ENCODE results near the genes HSD11B2 and NUTF2.

GRCh38 chr16:66710408-66710829, 13.9 kb upstream of the CMTM4 start:
- PRO-cap: no peak

- PRO-cap: no peak
Observed at GRCh38 chr16:66905497-66906168, 13.1 kb downstream of the CDH16 start.

DNA sequence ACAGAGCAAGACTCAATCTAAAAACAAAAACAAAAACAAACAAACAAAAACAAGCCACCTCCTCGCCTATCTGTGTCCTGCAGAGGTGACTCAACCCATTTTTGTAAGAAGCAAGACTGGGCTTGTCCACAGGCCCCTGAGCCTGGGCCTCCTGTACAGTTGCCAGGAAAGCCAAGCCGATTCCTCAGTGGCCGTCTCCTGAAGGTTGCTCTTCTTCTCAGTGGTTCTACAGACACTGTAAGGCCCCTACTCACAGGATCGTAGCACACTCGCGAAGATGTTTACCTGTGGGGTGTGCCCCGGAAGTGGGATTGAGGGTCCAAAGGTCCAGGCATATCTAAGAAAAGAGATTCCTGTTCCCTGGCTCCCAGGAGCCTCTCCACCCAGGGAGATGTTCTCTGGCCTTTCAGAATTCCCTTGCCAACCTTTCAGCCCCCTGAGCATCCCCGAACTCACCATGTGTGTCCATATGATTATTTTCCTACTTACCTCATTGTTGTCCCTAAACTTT, 7.6 kb upstream of the CES3 start:
- PRO-cap: no peak

DNA sequence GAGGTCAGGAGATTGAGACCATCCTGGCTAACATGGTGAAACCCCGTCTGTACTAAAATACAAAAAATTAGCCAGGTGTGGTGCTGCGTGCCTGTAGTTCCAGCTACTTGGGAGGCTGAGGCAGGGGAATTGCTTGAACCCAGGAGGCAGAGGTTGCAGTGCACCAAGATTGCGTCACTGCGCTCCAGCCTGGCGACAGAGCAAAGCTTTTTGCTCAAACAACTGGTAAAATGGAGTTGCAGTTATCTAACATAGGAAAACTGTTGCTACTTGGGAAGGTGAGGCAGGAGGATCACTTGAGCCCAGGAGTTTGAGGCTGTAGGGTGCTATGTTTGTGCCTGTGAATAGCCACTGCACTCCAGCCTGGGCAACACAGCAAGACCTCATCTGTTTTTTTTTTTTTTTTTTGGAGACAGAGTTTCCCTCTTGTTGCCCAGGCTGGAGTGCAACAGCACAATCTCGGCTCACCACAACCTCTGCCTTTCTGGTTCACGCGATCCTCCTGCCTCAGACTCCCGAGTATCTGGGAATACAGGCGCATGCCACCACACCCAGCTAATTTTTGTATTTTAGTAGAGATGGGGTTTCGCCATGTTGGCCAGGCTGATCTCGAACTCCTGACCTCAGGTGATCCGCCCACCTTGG, 14.3 kb upstream of the PHAF1 start:
- PRO-cap: no peak

DNA sequence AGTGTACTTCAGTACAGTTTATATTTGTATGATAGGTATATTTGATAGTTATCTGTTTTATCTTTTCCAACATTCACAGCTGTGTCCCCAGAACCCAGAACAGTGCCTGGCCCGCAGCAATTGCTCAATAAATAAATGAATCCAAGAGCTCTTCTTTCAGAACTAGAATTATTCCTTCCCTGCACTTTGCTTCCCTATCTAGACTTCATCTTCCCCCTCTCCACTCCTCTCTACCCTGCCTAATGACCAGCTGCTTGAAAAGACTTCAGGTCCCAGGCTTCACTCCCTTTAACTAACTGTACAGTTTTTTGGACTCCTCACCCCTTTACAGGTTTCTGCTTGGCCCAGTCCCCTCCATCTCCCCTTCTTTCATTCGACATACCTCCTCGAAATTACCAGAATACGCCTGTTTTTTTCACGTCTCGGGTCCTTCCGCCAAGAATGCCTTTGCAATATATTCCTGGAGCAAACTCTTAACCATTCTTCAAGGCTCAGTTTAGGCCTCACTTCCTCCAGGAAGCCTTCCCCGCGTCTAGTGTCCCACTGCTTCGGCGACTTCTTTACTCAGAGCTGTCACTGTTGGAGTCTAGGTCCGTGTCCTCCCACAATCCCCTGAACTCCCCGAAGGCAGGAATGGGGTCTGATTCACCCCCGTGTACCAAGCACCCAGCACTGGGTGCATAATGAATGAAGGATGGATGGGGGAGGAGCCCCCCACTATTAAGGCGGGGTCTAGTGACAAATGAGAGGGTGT, 706 bp downstream of the MATCAP1 start:
- PRO-cap: bidirectional peak, plus-strand start outside the sequence, minus-strand start at position 682 of the sequence

DNA sequence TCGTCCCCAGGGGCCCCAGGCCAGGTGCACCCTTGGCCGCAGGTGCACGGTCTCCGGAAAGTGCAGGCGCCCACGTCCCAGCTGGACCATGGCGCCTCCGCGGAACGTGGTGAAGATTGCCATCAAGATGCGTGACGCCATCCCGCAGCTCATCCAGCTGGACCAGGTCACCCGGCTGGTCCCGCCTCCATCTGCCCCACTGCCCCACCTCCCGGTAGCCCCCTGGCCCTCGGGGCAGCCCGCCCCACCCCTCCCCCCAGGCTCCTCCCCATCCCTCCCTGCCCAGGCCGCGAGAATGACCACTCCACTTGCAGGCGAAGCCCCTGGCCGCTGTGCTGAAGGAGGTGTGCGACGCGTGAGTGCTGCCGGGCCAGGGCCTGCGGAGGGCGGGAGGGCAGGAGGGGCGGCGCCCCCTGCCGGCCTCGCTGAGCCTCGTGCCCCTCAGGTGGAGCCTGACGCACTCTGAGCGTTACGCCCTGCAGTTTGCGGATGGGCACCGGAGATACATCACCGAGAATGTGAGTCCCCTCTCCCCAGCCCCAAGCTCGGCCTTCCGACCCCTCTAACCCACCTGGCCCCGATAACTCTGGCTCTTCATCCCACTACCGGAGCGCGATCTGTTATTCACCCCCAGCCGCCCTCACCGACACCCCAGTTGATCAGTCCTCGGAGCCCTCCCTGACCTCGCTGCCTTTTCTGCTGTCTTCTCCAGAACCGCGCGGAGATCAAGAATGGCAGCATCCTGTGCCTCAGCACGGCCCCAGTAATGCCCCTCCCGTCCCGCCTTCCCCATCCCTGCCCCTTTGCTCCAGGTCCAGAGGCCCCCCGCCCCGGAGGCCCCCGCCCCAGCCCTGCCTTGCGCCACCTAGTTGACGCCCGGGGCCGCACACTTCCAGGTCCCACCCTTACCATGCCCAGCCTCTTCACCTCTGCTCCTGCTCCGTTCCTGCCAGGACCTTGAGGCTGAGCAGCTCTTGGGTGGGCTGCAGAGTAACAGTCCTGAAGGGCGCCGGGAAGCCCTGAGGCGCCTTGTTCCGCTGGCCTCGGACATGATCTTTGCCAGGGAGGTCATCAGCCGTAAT, 649 bp downstream of the ELMO3 start:
- PRO-cap: no peak

- PRO-cap: bidirectional peak, plus-strand start at chr16:67244708, minus-strand start at chr16:67244535
Observed at GRCh38 chr16:67244254-67245373, 2.7 kb downstream of the FHOD1 start.

DNA sequence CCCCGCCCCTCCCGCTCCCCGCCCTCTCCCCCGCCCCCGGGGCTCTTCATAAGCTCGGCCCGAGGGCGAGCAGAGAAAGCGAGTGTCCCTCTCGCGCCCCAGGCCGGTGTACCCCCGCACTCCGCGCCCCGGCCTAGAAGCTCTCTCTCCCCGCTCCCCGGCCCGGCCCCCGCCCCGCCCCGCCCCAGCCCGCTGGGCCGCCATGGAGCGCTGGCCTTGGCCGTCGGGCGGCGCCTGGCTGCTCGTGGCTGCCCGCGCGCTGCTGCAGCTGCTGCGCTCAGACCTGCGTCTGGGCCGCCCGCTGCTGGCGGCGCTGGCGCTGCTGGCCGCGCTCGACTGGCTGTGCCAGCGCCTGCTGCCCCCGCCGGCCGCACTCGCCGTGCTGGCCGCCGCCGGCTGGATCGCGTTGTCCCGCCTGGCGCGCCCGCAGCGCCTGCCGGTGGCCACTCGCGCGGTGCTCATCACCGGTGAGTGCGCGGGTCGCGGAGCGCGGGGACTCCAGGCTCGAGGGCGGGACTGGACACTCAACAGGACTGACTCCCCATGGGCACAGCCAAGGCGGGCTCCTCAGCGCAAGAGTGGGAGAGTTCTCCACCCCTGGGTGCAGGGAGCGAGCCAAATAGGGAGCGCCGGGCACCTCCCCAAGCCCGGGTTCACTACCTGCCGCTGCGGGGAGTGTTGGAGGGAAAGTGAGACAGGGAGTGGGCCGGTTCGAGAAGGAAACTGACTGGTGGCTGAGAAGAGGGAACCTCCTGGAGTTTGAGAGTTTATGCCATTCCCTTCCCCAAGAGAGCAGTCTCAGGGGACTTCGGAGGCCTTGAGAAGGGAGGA, at the start of gene HSD11B2:
Gene HSD11B2, plus strand, starts transcription at position 75 of the 831 bp plus-strand sequence.
- PRO-cap: bidirectional peak, plus-strand start at position 51 of the sequence, minus-strand start outside the sequence; bidirectional peak, plus-strand start at position 288 of the sequence, minus-strand start at position 264 of the sequence

DNA sequence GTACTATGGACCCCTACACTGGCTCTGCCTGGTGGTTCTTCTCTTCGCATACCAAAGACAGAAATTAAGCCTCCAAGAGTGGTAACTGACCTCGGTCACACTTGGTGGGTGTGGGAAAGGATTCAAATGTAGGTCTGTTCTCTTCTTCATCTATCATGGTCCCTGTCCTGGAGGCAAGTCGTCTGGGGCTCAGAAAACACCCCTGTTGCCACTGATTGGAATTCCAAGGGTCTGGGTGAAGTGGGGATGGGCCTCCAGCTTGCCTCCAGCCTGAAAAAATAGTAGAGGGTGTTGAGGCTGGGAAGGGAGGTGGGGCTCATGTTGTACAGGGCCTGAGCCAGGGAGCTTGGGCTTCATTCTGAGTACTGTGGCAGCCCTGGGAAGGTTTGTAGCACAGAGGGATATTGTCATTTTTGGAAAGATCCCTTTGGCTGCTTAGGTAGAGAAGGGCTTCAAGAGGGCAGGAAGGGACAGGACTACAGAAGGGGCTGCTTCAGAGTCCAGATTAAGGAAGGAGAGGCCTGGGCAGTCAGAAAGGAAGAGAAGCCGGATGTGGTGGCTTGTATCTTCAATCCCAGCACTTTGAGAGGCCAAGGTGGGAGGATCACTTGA, 3.2 kb downstream of the HSD11B2 start:
- PRO-cap: no peak

GRCh38 chr16:67435494-67436242, 4.7 kb downstream of the HSD11B2 start:
- PRO-cap: no peak

- PRO-cap: no peak
Observed at GRCh38 chr16:67458001-67458570, 22.9 kb downstream of the ATP6V0D1 start.

GRCh38 chr16:67463116-67463566, 17.8 kb downstream of the ATP6V0D1 start:
- PRO-cap: no peak

- PRO-cap: no peak
Observed at GRCh38 chr16:67486697-67487093, 3.3 kb upstream of the AGRP start.

- PRO-cap: no peak
Observed at GRCh38 chr16:67504241-67504898, 21.0 kb upstream of the AGRP start.

- PRO-cap: no peak
Observed at GRCh38 chr16:67538420-67539021, 9.9 kb downstream of the RIPOR1 start.

GRCh38 chr16:67539859-67540987, 11.6 kb downstream of the RIPOR1 start:
- PRO-cap: no peak

GRCh38 chr16:67674655-67675401, 8.2 kb downstream of the C16orf86 start:
- PRO-cap: no peak

GRCh38 chr16:67719818-67720589, 888 bp upstream of the GFOD2 start:
- PRO-cap: no peak

DNA sequence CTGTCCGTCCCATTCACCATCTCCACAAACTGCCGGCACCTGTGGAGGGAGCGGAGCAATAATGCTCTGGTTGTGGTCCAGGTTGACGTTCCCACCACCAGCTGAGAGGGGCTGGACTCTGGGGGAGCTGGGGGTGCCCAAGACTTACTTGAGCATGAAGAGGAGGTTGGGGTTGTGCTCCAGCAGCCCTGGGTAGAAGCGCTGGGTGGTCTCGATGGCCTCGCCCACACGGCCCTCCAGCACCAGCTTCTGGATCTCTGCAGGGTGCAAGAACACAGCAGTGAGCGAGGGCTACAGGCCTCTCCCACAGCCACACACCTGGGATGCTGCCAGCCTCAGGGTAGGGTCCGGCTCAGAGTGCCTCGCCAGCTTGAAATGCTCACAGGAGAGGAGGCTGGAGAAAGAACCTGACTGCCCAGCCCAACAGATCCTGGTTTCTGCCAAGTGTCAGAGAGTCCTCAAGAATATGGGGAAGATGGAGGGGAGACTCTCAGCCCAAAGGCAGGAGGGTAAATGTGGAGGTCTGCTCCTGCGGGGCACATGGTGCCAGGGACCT, 10.8 kb upstream of the GFOD2 start:
- PRO-cap: no peak

DNA sequence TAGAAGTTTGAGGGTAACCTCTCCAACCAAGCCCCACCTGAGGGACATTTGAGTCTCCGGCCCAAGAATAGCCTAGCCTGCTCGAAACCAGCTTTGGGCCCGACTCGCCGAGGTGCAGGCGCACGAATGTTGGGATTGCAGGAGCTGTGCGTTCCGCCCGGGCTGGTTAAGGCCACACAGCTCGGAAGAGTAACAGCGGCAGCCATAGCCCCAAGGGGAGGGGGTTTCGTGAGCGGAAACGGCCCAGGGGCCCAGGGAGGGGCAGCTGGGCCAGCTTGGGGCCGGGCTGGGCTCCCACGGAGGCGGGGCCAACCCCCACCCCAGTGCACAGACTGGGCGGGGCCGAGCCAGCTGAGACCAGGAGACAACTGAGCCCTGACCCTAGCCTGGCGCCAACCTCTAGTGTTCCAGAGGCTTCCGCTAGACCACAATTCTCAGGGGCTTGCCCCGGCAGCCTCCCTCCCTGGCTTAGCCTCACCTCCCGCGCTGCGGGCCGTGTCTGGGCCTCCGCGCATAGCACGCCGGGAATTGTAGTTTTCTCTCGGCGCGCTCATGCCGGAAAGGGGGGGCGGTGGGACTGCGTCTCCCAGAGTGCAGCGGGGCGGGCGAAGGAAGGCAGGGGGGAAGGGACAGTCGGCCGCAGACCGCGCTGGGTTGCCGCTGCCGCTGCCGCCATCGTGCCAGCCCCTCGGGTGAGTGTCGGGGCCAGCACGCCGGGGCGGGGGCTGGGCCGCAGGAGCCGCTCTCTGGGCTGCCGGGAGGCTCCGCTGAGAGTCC, at the start of gene NUTF2:
Gene NUTF2, plus strand, starts transcription at position 640 of the 777 bp plus-strand sequence.
- PRO-cap: bidirectional peak, plus-strand start at position 642 of the sequence, minus-strand start at position 501 of the sequence

Measured in right common carotid artery plus branches (tissue), 1 donor.